PFSK-1 (cell line): ENCODE results near the gene ERBB4.

- RRBS, result no CpG with 5 or more reads among the region's 2 CpGs
Observed at GRCh38 chr2:207844622-207844999, 74.9 kb upstream of the FZD5 start.

DNA sequence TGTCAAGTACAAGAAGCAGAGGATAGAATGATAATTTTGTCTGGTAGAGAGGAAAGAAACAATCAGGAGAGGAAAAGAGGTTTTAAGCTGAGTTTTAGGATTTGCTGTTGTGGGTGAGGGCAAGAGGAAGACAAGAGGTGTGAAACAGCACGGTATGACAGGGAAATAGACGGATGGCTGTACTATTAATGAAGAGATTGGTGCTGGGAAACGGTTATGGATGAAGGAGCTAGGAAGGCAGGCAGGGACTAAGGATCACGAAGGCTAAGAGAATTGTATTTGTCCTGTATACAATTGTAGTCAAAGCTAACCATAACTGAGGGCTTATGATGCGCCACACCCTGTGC, 86.1 kb downstream of the PLEKHM3 start:
- RRBS, result no CpG with 5 or more reads among the region's 5 CpGs

GRCh38 chr2:207973906-207974155, 51.5 kb downstream of the PLEKHM3 start:
- RRBS, result no CpG with 5 or more reads among the region's 5 CpGs

GRCh38 chr2:208236285-208236544, 18.7 kb downstream of the IDH1 start:
- RRBS, result no CpG with 5 or more reads among the region's 2 CpGs

DNA sequence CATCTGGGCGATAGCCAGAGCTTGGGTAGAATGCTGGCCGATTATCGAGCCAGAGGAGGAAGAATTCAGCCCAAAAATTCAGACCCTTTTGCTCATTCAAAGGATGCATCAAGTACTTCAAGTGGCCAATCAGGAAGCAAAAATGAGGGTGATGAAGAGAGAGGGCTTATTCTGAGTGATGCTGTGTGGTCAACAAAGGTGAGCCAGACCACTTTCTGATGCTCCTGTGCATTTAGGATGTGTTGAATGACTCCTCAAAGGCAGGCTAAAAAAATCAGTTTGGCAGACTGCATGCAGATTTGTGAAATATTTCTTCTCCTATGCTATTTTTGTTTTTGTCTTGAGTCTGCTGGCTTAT, 60.2 kb downstream of the PIKFYVE start:
- RRBS, result no CpG with 5 or more reads among the region's 3 CpGs

DNA sequence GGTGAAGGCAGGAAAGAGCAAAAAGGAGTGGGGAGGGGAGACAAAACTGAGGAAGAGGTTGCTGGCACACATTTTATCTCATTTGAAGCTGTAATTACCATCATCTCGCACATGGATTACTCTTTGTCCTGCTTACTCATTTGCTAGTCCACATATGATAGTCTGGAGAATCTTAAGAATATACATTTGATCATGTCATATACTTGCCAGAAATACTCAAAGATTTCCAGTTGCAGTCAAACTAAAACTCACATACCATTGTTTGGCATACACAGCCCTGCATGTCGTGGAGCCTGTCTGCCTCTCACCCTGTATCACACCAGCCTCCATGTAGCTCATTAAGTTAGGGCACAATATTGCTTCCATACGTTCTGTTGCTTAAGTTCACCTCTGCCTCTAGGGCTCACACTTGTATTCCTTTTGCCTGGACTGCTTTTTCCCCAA, 82.9 kb downstream of the PTH2R start:
- RRBS, result no CpG with 5 or more reads among the region's 3 CpGs

DNA sequence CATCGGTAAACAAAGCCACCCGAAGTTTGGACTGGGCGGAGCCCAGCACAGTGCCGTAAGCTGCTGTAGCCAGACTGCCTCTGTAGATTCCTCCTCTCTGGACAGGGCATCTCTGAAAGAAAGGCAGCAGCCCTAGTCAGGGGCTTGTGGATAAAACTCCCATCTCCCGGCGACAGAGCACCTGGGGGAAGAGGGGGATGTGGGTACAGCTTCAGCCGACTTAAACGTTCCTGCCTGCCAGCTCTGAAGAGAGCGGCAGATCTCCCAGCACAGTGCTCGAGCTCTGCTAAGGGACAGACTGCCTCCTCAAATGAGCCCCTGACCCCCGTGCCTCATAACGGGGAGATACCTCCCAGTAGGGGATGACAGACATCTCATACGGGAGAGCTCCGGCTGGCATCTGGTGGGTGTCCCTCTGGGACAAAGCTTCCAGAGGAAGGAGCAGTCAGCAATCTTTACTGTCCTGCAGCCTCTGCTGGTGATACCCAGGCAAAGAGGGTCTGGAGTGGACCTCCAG, 71.3 kb downstream of the MAP2 start:
- RRBS, result no CpG with 5 or more reads among the region's 14 CpGs

GRCh38 chr2:209872689-209873190, 101.1 kb downstream of the UNC80 start:
- RRBS, result no CpG with 5 or more reads among the region's 10 CpGs

DNA sequence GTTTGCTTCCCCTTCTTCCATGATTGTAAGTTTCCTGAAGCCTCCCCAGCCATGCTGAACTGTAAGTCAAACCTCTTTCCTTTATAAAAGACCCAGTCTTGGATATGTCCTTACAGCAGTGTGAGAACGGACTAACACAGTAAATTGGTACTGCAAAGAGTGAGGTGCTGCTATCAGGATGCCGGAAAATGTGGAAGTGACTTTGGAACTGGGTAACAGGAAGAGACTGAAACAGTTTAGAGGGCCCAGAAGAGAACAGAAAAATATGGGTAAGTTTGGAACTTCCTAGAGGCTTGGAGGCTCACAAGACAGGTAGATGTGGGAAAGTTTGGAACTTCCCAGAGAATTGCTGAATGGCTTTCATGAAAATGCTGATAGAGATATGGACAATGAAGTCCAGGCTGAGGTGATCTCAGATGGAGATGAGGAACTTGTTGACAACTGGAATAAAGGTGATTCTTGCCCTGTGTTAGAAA, 52.8 kb downstream of the RPE start:
- RRBS, result no CpG with 5 or more reads among the region's 2 CpGs

DNA sequence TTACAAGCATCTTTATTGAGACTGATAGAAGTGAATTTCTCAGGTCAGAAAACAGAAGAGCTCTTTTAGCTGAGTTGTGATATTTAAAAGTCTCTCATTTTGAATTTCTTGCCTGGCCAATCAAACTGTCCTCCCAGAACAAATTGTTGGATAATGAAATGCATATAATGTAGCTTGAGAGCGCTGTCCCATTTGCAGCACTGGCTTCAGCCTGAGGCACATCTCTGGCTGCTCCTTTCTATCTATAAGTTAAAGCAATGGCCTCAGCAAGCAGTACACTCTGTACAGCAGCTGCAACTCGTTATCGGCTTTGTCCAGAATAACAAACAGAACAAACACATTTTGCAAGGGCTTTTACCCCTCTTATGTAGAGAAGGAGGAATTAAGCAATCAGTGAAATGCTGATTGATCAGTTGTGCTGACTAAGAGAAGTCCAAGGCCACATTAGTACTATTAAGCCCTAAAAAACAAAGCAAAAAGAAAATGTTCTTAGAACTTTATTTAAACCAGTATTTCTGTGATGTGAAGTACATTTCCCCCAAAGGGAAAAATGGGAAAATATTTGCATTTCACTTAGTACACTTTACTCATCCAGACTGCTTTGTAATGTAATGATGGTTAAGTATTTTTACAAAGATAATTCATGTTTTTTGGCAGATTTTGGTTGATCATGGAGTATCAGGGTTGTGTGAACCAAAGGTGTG, 15.1 kb upstream of the CPS1 start:
- RRBS, result no CpG with 5 or more reads among the region's 3 CpGs

- RRBS, result no CpG with 5 or more reads among the region's 7 CpGs
Observed at GRCh38 chr2:210561100-210562039, 5.0 kb downstream of the CPS1 start.

GRCh38 chr2:210630852-210631285, 74.5 kb downstream of the CPS1 start:
- RRBS, result no CpG with 5 or more reads among the region's 6 CpGs

DNA sequence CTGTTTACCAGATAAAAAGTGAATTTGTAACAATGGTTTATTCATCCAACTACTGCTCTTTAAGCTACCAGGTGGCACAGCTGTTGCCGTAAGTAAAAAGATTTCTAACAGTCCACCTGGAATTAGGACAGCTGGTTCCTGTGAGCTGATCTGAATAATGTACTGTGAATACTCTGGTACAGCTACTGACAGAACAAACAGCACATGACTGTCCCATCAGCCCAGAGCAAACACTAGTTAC, 840.3 kb downstream of the CPS1 start:
- RRBS, result no CpG with 5 or more reads among the region's 1 CpG

DNA sequence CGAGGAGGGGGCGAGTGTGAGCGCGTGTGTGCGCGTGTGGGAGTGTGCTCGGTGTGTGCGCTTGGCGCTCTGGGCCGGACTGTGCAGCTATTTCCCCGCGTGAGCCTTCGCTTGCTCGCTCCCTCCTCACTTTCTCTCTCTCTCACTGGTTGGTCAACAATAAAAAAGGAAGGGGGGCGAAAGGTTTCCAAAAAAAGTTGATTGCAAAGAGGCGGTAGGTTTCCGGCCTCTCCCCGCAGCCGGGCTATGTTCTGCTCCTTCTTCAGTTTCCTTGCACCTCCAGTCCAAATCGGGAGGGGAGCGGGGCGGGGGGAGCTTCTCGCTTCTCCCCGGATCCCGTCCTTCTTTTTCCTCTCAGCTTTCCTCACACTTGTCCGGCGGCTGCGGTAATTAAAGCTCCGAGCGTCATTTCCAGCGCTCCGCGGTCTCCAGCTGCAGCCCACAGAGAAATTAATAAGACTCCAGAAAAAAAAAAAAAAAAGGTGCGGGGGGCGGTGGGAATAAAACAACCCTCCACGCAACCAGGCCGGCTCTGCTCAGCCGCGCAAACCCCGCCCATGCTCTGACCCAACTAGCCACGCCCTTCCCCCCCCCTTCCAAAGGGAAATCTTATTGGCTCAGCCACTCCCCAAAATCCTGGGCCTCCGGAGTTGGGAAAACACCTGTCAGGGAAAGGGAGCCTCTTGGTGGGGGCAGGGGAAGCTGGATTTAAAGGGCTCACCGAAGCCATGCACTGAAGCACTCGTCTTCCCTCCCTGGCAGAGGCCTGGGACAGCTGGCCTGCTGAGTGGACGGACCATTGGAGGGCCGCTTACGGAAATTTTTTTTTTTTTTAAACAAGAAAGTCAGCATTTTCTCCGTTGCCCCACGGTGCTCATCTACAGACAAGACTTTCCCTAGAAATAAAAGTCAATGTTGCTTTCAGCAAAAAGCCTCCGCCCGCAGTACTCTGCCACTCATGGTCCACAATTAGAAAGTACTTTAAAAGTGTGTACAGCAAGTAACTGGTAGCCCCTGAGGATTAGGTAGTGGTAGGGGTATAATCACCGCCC, at the start of gene ERBB4:
TSS of gene ERBB4 (minus strand) at position 83 of the 1,052 bp plus-strand sequence.
- RRBS, result 3% methylated on average over 13 of the region's 52 CpGs

GRCh38 chr2:213132605-213133235, 18.7 kb downstream of the IKZF2 start:
- RRBS, result no CpG with 5 or more reads among the region's 2 CpGs

GRCh38 chr2:213137602-213138097, 13.8 kb downstream of the IKZF2 start:
- RRBS, result no CpG with 5 or more reads among the region's 3 CpGs

DNA sequence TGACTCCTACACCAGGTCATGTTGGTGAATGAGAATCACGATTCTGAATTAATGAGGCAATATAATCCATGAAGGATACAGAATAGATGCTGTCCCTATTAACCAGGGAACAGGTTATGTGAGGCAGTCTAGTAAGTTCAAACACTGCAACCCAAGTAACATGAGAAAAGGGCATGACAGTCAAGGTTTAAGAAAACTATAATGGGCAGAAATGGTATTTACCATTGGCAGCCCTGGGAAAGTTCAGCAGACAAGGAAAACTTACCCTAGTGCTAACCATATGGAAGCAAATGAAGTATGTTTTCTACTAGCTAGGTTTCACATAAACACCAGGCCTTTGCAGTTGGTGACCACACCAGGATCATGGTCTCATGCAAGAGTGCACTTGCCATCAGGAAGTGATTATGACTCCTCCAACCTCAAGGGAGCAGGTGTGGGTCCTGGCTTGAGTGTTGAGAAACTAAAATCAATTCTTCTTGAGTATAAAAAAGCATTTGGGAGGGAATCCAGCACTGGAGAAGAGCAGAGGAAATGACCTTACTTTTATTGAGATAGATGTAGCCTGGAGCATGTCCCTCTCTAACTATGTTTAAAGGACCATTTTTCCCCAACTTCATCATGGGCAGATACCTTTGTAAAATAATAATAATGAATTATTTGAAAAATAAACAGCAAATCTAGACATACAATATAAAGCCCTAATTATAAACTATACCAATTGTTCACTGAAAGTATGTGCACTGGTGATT, 56.8 kb upstream of the SPAG16 start:
- RRBS, result no CpG with 5 or more reads among the region's 1 CpG

DNA sequence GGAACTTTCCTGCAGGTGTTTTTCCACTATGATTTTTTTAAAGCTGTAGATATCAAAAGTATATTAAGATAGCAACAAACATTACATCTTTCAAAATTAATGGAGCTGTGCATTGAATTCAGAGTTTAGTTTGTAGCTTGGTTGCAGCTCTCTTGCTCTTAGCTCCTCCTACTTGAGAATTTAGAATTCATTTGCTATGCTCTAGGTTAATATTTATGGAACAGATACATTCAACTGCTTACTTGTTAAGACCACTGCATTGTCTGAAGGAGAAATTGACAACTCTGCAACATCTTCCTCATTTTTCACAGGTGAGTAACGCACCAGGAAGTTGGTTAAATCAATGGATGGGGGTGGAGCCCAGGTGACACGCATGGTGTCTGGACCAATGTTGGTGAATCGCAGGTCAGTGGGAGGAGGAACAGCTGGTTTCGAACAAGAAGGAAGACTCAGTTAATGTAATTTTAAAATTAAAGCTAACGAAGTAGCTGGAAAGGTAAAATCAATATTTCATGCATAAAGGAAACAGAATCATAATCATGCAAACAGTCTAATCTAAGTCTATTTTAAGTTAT, 44.4 kb downstream of the FN1 start:
- RRBS, result no CpG with 5 or more reads among the region's 5 CpGs

GRCh38 chr2:215412569-215413044, 23.3 kb downstream of the FN1 start:
- RRBS, result no CpG with 5 or more reads among the region's 3 CpGs

DNA sequence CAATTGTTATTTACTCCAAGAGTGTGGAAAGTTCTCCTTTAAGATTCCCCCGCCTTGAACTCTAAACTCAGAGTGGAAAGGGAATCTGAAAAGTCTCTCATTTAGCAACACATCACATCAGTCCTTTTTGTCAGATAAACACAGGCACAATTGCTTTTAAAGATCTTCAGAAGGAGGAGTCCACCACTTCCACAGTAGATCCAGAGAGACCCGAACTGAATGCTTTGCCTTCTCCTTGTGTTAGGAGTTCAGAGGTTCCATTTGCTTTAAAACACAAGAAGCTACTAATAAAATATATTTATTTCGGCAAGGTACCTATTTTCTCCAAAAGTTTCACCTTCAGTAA, 1.3 kb upstream of the FN1 start:
- RRBS, result no CpG with 5 or more reads among the region's 3 CpGs